Epithelial cell of alveolus of lung (primary cell): ENCODE measurements around the gene C10orf67.

DNA sequence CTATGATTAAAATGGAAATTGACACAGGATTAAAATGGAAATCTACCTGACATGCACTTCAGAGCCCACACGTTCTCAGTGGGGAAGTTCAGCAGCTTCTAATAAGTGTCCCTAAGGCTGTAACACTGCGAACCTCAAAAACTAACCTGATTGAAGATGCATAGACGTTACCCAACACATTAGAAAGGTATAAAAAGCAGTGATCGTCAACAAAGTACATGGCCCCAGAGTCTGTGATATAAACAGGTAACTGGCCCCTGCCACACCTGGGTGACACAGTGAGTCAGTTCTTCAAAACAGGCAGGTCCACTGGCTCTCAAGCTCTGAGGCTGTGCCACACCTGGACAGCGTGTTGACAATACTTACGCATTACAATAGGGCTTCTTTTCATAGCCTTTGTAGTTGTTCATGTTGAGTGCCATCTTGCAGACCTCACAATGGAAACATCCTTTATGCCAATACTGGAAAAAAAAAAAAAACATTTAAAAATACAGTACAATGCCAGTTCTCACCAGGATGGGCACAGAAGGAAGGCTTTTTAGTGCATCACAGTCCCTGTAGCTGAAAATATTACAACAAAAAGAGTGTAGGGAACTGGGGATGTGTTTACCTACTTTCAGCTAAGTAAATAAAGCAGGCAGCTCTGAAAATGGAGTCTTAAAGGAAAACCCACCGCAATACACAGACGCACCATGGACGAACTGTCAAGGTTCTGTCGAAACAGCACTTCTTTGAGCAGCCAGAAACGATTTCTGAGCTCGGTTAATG lies 275.1 kb upstream of the NEBL start:
- RAMPAGE, long total RNA: no peak
- RRBS: no CpG with 5 or more reads among the region's 12 CpGs

- RAMPAGE, long total RNA: no peak
- RRBS: 1% methylated on average over 71 of the region's 115 CpGs
Measured at GRCh38 chr10:21173758-21174742, 276.9 kb upstream of the NEBL start.

GRCh38 chr10:21237901-21238326 lies 287.6 kb downstream of the SKIDA1 start:
- RAMPAGE, long total RNA: no peak
- RRBS: no CpG with 5 or more reads among the region's 2 CpGs

- RAMPAGE, long total RNA: no peak
- RRBS: no CpG with 5 or more reads among the region's 4 CpGs
Measured at GRCh38 chr10:21364806-21365277, 160.6 kb downstream of the SKIDA1 start.

DNA sequence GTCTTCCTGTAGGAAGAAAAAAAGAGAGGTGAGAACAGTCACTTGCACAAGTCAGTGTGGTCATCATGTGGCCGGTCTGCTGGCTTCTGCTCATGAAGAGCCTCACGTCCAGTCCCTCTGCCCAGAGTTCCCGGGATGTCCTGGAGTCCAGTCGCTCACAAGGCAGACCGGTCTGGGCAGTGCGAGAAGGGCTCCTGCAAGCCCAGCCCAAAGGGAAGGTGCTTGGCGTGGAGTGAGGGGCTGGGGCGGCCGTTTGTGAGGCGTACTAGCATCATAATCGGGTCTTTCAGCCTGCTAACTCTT lies 222.7 kb downstream of the MLLT10 start:
- RAMPAGE, long total RNA: no peak
- RRBS: 21% methylated on average over 3 of the region's 11 CpGs

- RAMPAGE, long total RNA: no peak
- RRBS: no CpG with 5 or more reads among the region's 2 CpGs
Measured at GRCh38 chr10:21928839-21929356, 74.6 kb downstream of the DNAJC1 start.

GRCh38 chr10:22031079-22031364 lies 27.5 kb upstream of the DNAJC1 start:
- RAMPAGE, long total RNA: no peak
- RRBS: no CpG with 5 or more reads among the region's 1 CpG

DNA sequence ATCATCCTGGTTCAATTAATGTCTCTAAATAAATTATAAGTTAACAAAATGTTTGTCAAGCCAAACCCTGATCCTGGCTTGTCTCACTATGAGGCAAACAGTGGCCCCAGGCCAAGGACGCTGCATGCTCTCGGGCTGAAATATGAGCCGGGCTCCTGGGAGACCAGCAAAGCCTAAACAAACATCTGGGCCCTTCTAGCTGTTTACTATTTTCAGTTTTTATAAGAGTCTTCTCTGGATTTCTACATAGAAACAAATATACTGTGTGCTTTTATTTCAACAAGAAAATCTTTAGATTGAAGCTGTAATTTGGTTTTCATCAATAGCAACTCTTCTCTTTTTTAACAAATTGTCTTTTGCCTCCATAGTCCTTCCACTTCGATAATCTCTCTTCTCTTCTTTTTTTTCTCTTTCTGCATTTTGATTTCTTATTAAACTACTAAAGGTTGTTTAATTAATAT lies 83.2 kb upstream of the DNAJC1 start:
- RAMPAGE, long total RNA: no peak
- RRBS: no CpG with 5 or more reads among the region's 4 CpGs

DNA sequence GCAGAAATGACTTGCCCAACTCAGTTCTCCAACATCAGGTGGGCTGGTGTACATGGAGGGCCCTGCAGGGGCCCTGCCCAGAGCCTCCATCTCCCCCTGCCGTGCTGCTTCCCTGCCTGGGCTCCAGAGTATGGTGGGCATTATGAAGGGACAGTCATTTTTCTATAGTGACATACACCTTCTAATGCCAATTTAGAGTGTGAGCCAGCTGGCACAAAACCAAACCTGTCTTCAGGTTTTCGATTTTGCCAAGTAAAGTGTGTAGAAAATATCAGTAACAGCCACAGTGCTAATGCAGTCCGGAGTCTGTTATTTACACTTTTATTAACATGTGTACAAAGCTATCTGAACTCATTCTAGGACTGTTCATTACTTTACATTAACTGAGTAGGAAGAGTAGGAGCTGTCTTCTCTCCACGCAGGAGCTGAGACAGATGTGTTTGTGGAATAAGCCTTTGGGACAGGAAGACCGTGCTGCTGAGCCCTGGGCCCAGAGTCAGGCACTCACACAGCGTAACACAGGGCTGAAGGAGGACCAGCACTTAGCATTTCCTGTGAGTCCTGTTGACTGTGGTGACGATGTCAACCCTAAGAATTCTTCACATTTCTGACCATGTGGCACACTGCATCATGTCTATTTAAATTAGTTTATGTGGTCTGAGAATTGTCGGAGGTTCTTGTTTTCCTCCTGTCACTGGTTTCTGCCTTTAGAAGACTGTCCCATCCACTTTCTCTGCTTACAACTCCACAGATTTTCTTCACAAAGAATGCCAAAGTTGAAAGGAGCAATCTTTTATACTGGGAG lies 117.4 kb downstream of the PIP4K2A start:
- RAMPAGE, long total RNA: no peak
- RRBS: no CpG with 5 or more reads among the region's 8 CpGs

DNA sequence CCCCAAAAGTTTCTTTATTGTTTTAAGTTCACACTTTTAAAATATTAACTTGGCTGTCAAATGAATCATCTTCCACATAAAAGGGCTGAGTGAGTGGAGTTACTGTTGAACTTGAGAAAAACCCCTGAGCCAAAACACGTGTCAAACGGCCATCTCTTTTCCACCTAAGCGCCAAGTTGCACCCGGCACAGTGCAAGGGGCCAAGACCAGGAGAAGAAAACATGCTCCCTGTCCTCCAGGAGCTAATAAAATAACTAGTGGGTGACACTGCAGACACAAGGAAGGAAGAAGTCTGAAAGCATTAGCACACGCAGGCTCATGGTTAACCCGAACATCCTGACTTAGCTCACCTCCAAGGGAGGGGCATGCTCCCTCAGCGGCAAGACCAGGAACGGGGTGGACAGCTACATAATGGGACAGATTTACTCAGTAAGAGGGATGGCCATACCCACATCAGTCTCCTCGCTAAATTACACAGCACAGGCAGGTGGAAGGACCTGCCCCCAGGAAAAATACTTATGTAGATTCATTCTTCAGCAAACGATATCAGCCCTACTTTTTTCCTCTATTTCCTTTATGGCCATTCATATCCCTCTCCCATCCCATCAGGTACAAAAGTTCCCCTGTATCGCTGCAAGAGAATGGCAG lies 64.9 kb downstream of the PIP4K2A start:
- RAMPAGE, long total RNA: no peak
- RRBS: no CpG with 5 or more reads among the region's 11 CpGs

DNA sequence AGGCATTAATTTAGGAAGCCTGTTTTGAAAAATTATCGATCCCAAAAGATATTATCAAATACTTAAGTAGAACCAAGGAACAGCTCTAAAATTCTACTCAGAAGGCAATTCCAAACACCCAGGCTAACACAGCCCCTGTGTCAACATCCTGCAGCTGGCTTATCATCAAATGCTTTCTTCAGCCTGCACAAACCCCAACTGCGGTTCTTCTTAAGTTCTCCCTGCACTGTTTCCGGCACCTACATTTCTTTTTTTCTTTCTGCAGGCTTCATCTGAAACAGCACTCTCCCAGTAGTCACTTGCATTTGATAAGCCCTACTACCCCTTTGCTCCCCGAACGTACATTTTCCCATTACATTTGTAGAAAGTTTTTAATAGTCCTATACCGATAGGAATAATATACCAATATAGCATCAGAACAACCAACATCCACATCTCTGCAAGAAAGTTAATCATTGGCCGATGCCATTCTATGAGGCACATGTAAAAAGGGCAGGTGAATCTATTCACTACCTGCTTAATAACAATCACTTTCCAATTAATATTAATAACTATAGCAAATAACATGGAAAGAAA lies 47.8 kb downstream of the PIP4K2A start:
- RAMPAGE, long total RNA: no peak
- RRBS: no CpG with 5 or more reads among the region's 7 CpGs

- RAMPAGE, long total RNA: no peak
- RRBS: no CpG with 5 or more reads among the region's 5 CpGs
Measured at GRCh38 chr10:22676064-22676557, 38.3 kb downstream of the PIP4K2A start.

DNA sequence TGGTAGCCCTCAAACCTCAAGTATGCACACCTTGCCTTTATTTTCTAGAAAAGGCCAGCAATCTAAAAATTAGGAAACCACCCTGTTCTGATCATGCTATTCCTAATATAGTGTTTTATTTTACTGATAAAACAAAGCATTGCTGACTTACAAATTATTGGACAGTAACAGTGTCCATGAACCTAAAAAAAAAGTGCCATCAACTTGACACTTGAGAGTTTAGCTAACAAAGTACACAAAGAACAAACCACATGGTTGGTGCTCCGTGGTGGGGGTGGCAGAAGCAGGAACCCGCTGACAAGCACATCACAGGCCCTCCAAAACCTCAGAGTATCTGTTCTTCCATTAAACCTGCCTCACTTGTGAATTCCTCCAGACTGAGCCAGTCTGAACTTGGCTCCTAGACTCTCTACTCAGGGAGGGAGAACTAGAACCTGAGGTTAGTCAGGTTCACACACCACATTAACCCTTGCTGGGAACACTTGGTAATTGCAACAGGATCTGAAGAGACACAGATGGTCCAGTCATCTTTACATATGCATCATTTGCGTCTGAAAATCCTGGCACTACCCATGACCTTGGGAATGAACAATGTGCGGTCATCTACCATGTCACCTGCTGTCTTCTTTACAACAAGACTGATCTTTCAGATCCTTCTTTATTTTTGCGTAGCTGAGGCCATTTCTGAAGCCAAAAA lies 31.9 kb downstream of the PIP4K2A start:
- RAMPAGE, long total RNA: no peak
- RRBS: no CpG with 5 or more reads among the region's 5 CpGs

- RAMPAGE, long total RNA: no peak
- RRBS: no CpG with 5 or more reads among the region's 2 CpGs
Measured at GRCh38 chr10:22741937-22742438, 27.6 kb upstream of the PIP4K2A start.

GRCh38 chr10:23065417-23065851 lies 29.9 kb upstream of the MSRB2 start:
- RAMPAGE, long total RNA: no peak
- RRBS: no CpG with 5 or more reads among the region's 7 CpGs

DNA sequence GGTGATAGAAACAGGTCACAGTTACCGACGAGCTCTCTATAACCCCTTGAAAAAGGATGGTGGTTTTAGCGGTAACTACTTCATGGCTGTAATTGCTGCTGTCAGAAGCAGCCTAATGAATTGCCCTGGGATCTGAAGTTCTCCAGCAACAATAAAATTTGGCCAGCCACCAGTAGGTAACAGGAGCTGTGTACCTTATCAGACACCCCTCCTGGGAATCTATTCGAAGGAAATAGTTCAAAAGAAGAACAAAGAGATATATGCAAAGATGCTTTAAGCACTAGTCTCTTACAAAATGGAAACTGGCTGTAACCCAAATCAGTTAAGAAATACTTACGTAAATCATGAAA lies 1.4 kb downstream of the MSRB2 start:
- RAMPAGE, long total RNA: no peak
- RRBS: no CpG with 5 or more reads among the region's 5 CpGs

DNA sequence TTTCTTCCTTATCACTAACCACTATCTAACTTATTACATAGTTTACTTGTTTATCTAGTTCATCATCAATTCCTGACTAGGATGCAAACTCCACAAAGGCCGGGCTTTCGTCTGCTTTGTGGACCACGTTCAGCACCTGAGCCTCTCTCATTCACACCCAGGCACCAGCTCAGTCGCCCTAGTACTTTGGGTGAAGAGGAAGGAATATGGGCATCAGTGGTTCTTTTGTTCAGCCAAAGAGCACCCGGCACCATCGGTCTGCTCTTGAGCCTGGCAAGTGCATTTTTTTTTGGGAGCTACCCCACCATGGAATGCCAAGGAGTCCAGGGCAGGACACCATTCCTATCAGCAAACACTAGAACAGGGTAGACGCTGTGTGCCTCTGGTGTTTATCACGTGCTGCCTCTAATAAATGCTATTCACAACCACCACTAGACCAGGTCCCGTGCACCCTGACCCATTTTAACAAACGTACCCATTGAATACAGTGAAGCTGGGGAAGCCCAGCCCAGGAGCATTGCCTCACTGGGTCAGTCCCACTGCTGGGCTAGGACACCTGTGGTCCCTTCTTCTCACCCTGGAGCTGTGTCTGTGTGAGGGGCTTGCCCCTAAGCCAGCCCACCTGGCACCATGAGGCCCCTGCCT lies 2.2 kb downstream of the C10orf67 start:
- RAMPAGE, long total RNA: no peak
- RRBS: no CpG with 5 or more reads among the region's 10 CpGs

DNA sequence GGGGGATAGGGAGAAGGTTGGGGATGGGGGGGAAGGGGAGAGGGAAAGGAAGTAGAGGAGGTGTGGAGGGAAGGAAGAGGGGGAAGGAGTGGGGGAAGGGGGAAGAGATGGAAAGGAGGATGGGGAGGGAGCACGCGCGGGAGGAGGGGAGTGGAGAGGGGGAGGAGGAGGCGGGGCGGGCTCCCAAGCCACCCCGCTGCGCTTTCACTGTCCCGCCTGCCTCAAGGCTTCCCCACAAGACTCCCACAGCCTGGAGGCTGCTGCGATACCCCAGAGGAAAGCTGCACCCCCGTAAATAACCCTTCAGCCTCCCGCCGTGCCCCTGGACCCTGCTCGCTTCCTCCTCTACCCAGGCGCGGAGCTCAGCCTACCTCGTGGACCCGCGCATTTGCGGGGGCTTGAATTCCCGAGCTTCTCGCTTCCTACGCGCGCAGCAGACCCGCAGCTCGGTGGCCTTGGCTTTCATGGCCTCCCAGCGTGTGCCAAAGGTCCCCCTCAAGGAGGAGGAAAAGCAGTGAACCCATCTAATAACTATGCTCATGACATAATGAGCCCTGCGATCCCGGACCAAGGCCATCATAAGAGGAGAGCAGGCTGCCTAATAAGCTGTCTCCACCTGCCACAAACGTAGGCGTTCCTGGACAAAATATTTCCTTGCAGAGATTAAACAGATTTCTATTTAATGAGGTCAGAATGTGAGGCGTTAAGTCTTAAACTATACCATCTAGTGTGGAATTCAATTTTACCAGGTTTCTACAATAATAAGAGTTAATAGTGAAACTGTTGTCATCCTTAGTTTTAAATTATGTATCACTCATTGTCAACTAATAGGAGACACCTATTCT lies at the start of gene C10orf67:
TSS of gene C10orf67 (minus strand) at position 600 of the 845 bp plus-strand sequence.
- RAMPAGE, long total RNA: no peak
- RRBS: no CpG with 5 or more reads among the region's 32 CpGs

GRCh38 chr10:23439864-23441043 lies 1.4 kb downstream of the OTUD1 start:
- RAMPAGE, long total RNA: no peak
- RRBS: 2% methylated on average over 34 of the region's 90 CpGs

DNA sequence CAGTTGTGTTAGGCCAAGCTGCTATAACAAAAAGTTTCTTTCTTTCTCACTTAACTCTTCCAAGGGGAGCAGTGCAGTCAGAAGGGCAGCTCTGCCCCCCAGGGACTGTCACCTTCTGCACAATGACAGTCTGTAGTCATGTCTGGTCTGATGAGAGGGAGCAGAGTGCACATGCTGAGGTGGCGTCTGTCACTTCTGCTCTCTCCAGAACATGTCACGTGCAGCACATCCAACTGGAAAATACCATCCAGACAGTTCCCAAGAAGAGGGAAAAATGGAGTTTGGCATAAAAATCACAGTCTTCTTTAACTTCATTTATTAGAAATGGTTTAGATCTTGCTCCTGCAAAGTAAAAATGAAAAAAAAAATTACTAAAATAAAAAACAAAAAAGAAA lies 11.0 kb downstream of the OTUD1 start:
- RAMPAGE, long total RNA: no peak
- RRBS: no CpG with 5 or more reads among the region's 2 CpGs